ENCODE measurements around the genes CPXM1 and DNAAF9.

DNA sequence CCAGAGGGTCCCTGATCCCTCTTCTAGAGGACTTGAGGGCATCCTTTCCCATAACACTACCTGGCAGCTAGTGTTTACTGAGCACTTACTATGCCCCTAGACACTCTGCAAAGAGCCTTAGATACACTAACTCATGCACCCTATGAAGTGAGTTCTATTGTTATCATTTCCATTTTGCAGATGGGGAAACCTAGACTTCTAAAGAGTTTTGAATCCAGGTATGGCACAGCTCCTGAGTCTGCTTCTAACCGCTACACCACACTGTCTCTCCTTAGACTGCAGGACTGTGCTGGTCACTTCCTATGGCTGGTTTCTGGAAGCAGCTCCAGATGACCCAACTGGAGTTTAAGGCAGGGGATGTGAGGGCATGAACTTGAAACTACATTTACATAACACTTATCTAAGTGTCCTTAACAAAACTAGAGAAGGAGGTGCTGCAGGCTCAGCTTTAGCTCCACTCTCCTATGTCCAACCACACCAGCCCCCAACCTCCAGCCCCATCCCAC is 2.2 kb upstream of the NSFL1C start:
- RRBS, 2 experiments: no CpG with 5 or more reads among the region's 1 CpG

GRCh38 chr20:1669044-1669665 is 11.6 kb upstream of the SIRPG start:
- RRBS, 2 experiments: no CpG with 5 or more reads among the region's 8 CpGs

GRCh38 chr20:1776391-1777774 is 118.3 kb upstream of the SIRPA start:
- RRBS, 2 experiments: under 1 to 1% methylated on average over 14 of the region's 54 CpGs

- RRBS, 2 experiments: no CpG with 5 or more reads among the region's 5 CpGs
Observed at GRCh38 chr20:1816195-1816737, 78.9 kb upstream of the SIRPA start.

DNA sequence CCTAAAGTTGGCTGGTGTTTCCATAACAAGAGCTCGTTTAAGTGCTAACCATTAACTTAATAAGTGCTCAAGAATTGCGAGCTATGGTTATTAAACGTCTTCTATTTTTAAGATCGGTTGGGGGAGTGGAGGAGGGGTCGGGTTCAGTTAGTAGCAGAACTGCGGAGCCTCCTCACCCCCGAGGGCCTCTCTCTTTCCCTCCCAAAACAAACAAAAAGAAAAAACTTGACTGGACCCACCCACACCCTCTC is 1.9 kb downstream of the STK35 start:
- RRBS, 2 experiments: no CpG with 5 or more reads among the region's 7 CpGs

GRCh38 chr20:2303516-2304174 is 7.8 kb downstream of the TGM3 start:
- RRBS, 2 experiments: no CpG with 5 or more reads among the region's 9 CpGs

GRCh38 chr20:2750414-2751434 is 49.7 kb downstream of the CPXM1 start:
- RRBS, 2 experiments: 0 to 2% methylated on average over 3 to 8 of the region's 44 CpGs

GRCh38 chr20:2800152-2801090 is at the start of gene CPXM1:
Gene CPXM1 (minus strand): TSS chr20:2800627.
- RRBS, 2 experiments: 1 to 2% methylated on average over 16 of the region's 87 CpGs

- RRBS, 2 experiments: no CpG with 5 or more reads among the region's 2 CpGs
Observed at GRCh38 chr20:2930903-2931390, 57.7 kb downstream of the PTPRA start.

DNA sequence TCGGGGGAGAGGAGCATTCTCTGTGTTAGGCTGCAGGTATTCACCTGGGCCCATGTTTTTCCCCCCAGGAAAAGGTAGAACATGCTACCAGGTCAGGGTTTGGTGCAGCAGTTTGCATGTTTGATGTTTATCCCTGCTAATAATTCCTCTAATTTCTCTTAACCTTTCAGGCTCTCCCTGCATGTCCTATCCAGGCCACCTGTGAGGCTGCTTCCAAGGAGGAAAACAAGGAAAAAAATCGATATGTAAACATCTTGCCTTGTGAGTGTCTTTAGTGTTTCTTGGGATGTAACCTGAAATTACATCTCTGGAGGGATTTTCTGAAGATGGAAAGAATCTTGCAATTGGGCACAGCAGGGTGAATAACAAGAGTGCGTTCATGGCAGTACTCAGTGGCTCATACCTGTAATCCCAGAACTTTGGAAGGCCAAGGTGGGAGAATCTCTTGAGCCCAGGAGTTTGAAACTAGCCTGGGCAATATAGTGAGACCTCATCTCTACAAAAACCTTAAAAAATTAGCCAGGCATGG is 38.5 kb upstream of the GNRH2 start:
- RRBS, 2 experiments: no CpG with 5 or more reads among the region's 3 CpGs

- RRBS, 2 experiments: 79 to 86% methylated on average over 5 to 6 of the region's 19 CpGs
Observed at GRCh38 chr20:3203194-3203695, 1.2 kb downstream of the DDRGK1 start.

DNA sequence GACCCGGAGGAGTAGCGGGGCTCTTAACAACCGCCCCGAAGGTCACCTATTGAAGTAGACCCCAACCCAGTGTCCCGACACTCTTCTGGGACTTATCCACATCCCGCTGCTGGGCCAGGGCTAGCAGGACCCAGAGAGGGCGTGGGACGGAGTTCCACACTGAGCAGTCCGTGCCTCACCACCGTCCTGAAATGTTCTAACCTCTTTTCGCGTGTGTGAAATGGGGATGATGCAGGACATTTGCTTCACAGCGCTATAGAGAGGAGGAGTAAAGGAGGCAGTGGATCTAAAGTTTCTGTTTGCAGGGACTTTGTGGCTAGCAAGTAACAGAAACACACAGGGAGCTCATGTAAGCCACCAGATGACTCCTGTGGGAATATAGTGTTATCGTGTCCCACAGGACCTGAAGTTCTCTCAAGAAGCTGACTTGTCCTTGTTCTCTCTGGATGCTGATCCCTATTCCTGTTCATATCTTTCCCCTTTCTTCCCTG is 626 bp downstream of the ITPA start:
- RRBS, 2 experiments: 5% methylated on average over 1 of the region's 14 CpGs

DNA sequence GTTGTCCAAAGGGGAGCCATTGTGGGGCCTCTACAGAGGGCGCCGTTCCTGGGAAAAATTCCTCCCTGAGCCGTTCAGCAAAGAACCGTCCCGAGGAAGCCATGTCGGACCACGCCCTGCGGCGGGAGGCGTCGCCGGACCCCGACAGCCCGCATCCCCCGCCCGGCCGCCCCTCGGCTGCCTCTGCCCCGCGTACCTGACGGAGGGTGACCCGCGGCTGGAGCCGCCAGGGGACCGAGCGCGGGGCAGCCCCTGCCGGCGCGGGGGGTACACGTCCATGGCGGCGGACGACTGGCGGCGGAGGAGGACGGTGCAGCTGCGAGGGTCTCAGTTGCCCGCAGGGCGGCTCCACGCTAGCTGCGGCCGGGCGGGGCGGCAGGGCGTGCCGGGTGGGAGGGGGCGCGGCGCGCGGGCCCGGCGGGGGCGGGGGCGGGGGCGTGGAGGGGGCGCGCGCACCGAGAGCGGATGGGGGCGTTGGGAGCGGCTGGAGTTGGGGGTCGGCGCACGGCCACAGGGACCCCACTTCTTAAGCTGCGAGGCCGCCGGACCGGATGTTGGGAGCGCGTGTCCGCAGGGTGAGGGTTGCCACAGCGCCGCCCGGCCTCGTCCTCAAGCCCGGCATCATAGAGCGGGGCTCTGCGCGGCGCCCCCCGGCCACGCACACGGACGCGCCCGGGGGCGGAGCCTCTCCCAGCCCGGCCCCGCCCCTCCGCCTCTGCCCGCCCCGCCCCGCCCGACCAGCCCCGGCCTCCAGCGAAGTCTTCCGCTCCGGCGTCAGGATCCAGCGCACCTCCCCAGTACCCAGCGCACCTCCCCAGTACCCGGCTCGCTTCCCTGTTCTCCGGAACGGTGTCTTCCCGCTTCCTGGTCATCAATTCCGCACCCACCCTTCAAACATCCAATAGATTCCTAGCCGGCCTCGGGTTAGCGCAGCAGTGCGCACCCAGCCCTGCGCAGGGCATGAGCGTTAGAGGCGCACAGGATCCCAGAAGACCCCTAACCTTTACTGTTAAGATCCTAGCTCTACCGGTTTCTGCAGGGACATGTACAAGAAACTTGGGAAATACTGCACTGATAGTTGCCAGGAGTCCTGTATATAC is at the start of gene DNAAF9:
Gene DNAAF9 (minus strand): TSS at position 391 of the 1,100 bp plus-strand sequence.
- RRBS, 2 experiments: under 1 to 2% methylated on average over 29 to 44 of the region's 118 CpGs

DNA sequence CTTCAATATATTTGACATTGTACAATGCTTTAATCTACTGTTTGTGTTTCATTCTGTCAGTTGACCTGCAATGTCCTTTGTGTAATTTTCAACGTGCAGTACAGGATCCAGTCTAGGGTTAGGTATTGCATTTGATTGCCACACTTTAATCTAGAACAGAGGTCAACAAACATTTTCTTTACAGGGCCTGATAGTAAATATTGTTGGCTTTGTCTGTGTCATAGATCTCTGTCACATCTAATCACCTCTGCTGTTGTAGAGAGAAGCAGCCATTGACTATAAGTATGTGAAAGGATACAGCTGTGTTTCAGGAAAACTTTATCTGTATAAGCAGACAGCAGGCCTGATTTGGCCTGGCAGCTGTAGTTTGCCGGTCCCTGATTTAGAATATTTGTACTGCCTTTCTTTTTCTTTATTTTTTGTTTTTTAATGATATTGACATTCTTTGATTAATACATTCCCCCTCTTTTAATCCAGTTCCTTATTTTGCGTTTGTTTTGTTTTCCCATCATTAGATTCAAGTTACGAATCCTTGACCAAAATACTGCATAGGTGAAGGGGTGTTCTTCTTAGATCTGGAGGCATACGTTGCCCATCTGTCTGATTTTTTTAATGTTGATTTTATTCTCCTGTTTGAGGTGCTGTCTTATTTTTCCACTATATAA is 39.4 kb downstream of the ATRN start:
- RRBS, 2 experiments: no CpG with 5 or more reads among the region's 5 CpGs

DNA sequence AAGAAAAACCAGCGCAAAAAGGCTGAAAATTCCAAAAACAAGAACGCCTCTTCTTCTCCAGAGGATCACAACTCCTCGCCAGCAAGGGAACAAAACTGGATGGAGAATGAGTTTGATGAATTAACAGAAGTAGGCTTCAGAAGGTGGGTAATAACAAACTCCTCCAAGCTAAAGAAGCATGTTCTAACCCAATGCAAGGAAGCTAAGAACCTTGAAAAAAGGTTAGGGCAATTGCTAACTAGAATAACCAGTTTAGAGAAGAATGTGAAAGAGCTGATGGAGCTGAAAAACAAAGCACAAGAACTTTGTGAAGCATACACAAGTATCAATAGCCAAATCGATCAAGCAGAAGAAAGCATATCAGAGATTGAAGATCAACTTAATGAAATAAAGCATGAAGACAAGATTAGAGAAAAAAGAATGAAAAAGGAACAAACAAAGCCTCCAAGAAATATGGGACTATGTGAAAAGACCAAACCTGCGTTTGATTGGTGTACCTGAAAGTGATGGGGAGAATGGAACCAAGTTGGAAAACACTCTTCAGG is 52.2 kb downstream of the ATRN start:
- RRBS, 2 experiments: no CpG with 5 or more reads among the region's 5 CpGs

GRCh38 chr20:3649710-3650165 is 13.5 kb downstream of the GFRA4 start:
- RRBS, 2 experiments: no CpG with 5 or more reads among the region's 3 CpGs

DNA sequence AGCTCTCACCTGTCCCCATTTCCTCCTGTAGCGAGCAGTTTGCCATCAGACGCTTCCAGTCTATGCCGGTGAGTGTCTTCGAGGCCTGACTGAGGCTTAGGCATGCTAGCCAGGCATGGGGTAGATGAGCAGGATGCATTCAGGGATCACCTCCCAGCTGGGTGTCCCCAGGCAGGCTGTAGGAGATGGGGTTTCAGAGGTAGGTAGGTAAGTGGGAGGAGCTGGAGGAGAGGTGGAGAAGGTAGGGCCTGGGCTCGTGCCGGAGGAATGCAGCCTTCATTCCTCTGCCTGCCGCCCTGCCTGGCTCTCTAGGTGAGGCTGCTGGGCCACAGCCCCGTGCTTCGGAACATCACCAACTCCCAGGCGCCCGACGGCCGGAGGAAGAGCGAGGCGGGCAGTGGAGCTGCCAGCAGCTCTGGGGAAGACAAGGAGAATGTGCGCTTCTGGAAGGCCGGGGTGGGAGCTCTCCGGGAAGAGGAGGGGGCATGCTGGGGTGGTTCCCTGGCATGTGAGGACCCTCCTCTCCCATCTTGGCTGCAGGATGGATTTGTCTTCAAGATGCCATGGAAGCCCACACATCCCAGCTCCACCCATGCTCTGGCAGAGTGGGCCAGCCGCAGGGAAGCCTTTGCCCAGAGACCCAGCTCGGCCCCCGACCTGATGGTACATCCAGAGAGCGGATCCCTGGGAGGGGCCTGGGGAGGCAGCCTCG is 4.5 kb downstream of the CDC25B start:
- RRBS, 2 experiments: 88 to 93% methylated on average over 3 to 7 of the region's 23 CpGs

- RRBS, 2 experiments: no CpG with 5 or more reads among the region's 10 CpGs
Observed at GRCh38 chr20:3932570-3933259, 43.5 kb downstream of the PANK2 start.

DNA sequence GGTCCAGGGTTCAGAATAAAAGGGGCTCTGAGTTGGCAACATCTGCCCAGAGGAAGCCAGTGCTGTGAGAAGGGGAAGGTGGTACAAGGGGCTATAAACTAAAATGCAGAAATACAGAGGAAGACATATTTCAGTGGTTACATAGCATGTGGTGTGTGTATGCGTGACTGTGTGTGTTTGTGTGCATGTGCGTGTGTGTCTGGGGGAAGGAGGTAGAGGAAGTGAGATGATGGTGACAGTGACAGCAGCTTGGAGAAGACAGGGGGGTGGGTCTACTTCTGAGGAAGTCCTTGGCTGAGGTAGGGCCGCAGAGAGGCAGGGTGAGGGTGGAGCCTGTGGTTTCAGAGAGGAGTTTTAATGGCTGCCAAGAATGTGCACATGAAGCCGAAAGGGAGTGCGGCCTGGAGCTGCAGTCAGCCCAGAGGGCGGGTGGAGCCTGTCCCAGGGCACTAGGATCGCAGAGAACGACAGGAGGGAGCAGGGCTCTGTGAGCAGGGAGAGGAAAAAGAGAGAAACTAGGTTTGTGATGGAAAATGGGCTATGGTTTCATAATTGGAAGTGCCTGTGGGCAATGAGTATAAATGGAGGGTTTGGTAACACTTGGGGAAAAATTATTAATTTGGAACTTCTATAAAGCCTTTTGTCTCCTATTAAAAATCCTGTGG is 22.7 kb upstream of the RNF24 start:
- RRBS, 2 experiments: no CpG with 5 or more reads among the region's 8 CpGs

DNA sequence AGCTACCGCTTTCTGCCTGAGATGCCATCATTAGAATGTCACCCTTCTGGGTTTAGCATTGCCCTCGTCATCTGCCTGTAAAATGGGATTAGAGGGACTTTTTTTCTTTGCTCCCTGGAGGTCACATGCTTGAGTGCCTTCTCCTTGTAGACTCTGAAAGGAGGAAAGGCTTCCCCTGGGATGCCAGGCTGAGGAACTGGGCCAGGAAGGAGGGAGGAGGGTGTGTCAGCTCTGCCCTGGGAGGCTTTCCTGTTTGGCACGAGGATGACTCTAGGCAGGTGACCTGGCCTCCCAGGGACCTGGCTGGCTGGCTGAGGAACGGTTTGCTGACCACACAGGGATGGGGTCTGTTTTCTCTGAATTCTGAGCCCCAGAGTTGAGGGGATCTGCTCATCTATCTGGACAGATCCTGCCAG is 4.6 kb downstream of the SMOX start:
- RRBS, 2 experiments: no CpG with 5 or more reads among the region's 4 CpGs

Data from NT2/D1 (cell line).